ENCODE measurements around the genes PPM1M, TNNC1 and ITIH3.

GRCh38 chr3:52205758-52206464, 8.0 kb downstream of the ALAS1 start:
- PRO-cap = no peak

DNA sequence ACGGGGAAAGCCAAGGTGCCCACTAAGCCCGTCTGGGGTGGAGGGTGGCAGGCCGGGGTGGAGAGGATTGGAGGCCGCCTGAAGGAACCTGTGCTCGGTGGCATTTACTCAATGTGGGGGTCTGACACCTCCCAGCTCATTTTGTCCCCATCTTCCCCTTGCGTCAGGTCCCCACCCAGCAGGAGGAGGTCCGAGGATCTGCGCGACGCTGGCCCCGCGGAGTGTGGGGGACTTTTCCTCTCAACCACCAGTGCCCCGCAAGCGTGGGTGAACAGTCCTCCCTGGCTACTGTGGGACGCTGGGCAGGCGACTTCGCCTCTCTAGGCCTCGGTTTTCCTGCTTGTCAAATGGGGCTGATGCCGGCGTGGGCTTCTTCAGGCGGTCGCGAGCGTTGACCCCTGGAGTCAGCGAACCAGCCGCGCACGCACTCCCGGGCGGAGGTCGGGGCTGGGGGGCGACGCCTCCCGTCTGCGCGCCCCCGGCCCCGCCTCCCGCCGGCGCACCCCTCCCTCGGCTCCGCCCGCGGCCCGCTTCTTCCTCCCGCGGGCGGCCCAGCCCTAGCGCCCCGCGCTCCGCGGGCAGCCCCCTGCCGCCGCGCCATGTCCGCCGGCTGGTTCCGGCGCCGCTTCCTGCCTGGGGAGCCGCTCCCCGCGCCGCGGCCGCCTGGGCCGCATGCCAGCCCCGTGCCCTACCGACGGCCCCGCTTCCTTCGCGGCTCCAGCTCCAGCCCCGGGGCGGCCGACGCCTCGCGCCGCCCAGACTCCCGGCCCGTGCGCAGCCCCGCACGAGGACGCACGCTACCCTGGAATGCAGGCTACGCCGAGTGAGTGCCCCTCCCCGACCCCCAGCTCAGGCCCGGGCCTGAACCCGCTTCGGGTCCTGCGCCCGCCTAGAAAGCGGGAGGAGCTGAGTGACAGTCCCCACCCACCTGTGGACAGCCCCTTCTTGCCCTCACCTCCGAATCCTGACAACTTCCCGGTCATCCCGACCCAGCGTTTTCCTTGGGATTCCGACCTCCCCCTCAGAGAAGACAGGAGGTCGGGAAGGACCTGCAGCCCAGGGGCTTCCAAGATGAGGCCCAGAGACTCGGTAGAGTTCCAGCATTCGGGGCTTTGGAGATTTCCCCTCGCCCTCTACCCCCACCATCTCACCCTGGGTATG, at the start of gene PPM1M:
Gene PPM1M (plus strand): TSS at position 534 of the 1,161 bp plus-strand sequence.
- PRO-cap = unidirectional peak, minus-strand start at position 414 of the sequence; bidirectional peak, plus-strand start at position 1,024 of the sequence, minus-strand start at position 851 of the sequence

DNA sequence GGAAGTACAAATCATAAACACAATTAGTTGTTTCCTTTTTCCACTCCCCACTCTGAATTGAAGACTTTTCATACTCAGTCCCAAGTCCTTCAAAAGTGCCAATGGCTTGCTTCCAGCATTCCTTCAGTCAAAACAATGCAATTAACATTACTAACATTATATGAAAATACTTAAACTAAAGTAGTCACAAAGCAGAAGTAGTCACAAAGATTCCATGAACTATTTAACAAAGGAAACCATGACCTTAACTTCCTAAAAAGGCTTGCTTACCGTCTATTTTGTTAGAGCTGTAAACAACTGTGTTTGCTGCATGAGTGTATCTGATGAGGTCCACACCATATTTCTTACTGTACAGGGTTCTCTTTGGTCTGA, 8.0 kb downstream of the WDR82 start:
- PRO-cap = no peak

DNA sequence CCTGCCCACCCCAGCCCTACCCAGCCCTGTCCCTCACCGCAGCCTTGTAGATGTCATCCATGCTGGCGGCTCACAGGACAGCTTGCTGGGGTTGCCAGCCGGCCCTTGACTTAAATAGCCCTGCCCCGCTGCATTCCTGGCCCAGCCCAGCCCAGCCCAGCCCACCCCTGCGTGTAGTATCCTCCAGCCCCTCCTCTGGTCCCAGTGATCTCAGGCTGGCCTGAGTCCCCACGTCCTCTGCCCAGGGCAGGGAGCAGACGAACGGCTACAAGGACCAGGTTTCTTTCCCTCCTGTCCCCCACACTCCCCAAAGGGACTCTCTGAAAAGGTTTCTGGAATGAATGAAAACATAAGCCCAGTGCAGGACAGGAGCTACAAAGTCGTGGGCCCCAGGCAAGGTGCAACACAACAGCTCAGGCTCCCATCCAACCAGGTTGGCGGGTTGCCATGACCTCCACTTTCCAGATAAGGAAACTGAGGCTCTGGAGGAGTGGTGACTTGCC, at the start of gene TNNC1:
Gene TNNC1 (minus strand): TSS at position 87 of the 503 bp plus-strand sequence.
- PRO-cap = no peak

DNA sequence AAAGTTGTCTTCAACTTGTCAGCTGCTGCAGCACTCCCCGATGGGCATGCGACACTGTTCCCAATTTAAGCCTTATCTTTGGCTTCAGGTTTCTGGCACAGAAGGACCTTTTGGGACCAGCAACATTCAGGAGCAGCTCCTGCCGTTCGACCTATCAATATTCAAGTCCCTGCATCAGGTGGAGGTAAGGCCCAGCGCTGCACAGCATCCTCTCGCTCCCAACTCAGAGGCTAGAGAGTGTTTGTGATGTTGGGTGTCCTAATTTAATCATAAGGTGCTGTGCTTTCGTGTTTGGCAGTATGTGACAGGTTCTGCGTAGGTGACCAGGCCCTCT, 16.8 kb downstream of the NISCH start:
- PRO-cap = no peak

GRCh38 chr3:52518047-52519327, 15.2 kb downstream of the NT5DC2 start:
- PRO-cap = no peak

- PRO-cap = no peak
Observed at GRCh38 chr3:52644625-52645289, 41.1 kb upstream of the GNL3 start.

DNA sequence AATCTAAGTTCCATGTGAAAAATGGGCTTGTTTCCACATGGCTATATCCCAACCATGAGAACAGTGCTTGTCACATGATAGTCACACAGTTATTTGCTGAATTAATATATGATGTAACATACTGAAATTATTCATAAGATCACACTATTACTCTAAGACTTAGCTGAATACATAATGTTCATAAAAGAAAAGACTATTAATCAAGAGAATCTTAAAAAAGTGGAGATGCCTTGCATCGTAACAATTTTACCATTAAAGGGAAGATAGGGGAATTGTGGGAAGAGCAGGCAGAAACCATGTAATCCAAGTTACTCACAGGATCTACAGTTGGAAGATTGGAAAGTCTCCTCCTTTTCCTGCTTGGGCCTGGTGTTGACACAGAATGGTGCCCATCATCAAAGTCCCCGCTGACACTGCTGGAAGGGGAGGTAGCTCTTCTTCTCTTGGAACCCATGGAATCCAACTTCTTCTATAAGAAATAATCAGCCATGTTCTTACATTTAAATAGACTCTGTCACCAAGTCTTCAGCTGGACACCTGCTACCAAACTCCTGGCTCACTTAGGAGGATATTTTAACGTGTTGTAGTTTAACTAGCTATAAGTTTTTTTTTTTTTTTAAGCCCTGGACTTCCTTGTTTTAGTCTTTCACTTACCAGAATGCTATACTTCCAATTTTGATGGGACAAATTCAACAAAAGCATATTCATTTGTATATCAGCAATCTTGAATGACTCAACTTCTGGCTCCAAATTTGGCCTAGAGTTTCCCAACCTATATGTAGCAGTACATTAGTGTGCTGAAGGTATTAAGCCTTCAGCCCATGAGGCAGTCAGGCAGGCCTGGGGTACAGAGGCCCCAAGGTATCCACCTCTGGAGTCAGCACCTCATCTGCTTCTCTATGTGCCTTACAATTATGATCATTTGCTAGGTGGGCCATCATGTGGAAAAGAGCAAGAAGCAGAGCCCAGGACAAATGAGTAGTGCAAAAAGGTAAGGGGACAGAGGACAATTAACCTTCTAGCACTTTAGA, 6.3 kb upstream of the GNL3 start:
- PRO-cap = no peak

GRCh38 chr3:52686858-52687398, 1.1 kb downstream of the GNL3 start:
- PRO-cap = no peak

GRCh38 chr3:52688745-52689183, 2.9 kb downstream of the GNL3 start:
- PRO-cap = no peak

GRCh38 chr3:52786071-52786791, 8.4 kb upstream of the ITIH3 start:
- PRO-cap = no peak

DNA sequence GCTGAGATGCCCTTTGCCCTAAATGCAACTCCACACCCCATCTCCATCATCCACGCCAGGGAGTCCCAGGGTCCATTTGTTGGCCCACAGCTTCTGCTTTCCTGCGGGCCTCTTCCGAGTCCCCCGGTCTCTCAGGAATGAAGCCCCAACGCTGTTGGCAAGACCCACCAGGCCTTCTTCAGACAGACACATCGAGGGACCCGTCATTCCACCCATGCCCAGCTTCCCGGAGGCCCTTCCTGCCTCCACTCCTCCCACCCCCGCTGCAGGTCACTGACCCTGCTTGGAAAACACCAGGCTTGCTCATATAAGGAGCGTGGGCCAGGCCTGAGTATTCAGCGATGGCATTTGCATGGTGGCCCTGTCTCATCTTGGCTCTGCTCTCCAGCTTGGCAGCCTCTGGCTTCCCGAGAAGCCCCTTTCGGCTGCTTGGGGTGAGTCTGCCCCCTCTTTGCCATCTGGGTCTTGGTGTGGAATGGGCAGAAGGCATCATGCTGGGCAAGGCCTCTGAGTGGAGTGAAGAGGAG, at the start of gene ITIH3:
Gene ITIH3 (plus strand): TSS at position 334 of the 527 bp plus-strand sequence.
- PRO-cap = no peak

- PRO-cap = no peak
Observed at GRCh38 chr3:52816877-52817345, 13.6 kb downstream of the ITIH4 start.

- PRO-cap = no peak
Observed at GRCh38 chr3:52829066-52830239, 1.0 kb downstream of the ITIH4 start.

GRCh38 chr3:53045115-53045752, 639 bp downstream of the SFMBT1 start:
- PRO-cap = unidirectional peak, minus-strand start at chr3:53045281

DNA sequence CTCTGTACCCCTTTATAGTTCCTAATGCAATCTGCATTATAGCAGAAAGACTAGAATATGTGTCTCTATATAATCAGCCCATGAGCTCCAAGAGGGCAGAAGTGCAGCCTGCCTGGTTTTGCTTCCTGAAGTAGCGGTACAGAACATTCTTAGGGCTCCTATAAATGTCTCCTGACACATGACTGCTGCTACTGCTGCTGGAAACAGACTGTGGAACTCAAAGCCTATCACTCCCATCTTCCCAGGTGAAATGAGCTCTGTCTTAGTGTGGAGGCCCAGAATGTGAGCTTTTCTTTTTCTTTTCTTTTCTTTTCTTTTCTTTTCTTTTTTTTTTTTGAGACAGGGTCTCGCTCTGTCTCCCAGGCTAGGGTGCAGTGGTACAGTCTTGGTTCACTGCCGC, 1.6 kb upstream of the RFT1 start:
- PRO-cap = no peak

- PRO-cap = no peak
Observed at GRCh38 chr3:53155610-53156283, 5.3 kb upstream of the PRKCD start.

DNA sequence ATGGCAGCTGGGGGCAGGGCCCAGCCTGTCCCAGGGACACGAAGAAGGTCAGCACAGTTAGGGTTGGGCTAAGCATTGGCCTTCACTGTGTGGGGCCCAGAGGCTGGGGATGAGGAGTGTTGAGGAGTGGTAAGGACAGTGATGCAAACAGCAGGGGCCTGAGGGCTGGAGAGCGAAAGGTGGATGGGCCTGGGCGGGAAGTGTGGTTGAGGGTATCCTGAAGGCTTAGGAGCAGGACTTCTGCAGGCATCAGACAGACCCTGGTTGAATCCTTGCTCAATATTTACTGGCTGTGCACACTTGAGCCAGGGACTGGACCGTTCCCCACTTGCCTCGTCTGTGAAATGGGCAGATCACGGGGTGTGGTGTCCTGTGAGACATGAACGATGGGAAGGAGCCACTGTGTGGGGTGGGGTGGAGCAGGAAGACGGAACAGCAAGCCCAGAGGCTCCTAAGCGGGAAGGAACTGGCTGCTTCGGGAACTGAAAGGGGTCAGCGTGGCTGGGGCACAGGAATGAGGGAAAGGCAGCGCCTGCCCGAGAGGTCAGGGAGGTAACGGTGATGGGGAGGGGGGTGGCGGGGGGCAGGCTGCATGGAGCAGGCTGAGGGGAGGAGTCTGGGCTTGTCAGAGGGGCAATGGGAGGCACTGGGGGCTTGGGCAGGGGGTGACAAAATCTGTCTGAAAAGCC, 7.4 kb downstream of the PRKCD start:
- PRO-cap = no peak

DNA sequence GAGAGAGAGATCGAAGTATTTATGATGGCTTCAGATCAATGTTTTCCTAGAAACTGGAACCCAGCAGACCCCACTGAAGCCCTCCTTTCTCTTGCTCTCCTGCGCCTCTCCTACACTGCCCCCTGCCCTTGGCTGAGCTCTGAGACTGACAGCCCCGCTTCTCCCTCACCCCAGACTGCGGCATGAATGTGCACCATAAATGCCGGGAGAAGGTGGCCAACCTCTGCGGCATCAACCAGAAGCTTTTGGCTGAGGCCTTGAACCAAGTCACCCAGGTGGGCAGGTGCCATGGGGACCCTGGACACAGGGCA, 23.6 kb downstream of the PRKCD start:
- PRO-cap = no peak

GRCh38 chr3:53186156-53186347, 25.0 kb downstream of the PRKCD start:
- PRO-cap = no peak

Measured in parotid gland (tissue), 1 donor.